ENCODE measurements around a stretch of chr6.

GRCh38 chr6:38503238-38504237, 136.2 kb downstream of the BTBD9 start:
- PRO-cap: no peak

DNA sequence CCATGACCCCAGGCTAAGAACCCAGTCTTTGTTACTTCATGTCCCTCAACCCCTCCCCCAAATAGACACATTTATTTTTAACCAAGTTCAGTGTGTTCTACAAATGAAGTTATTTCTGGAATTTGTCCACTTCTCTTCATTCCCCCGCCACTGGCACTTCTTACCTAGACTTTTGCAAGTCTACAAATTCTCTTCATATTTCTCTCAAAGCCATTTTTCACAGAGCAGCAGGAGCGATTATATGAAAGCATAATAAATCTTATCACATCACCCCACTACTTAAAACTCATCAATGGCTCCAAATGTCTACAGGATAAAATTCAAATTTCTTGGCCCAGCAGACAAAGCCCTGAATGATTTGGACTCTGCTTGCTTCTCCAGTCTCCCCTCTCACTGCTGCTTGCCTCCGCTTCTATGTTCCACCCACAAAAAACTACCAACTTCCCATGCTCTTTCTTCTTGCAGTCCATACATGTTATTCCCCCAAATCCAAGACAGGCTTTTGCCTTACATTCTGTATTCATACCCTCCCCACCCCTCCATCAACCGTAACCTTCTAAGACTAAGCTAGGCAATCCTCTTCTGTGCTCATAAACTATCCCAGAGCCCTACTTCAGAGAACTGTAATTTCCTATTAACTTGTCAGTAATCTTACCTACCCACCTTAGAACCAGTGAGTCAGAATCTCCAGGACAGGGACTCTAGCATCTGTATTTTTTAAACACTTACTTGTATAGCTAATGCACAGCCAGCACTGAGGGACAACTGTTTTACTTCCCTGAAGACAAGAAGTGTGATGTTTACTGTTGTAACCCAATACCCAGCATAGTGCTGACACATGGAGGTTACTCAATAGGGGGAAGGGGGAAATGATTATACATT, 131.2 kb downstream of the BTBD9 start:
- PRO-cap: no peak

DNA sequence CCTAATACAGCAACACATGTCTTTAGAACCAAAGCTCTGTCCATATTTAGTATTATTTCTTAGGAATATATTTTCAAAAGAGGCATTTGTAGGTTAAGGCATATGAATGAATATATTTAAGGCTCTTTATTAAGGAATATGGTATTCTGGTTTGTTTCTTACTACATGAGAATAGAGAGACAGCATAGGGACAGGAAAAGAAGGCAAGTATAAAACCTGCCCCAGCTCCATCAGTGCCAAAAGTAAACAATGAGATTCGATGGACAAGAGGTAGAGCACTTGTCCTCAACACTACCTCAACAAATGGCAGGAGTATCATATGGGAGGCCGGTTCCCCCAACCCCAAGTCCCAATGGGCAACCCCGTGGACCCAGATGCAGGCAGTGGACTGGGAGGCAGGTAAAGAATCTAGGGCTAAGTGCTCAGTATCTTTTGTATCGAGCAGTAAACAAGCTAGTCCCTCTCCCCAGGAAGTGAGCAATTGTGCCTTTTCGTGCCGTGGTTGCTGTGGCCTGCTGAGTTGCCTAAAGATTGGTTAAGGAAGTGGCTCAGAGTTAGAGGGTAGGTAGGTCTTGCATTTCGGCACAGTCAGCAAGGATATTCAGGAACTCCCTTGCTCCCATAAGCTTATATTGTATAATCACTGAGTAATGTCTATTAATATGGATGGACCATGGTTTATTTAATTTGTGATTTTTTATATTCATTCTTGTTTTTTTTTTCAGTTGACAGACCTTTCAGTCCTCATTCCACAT, 1.4 kb upstream of the DNAH8 start:
- PRO-cap: no peak

- PRO-cap: no peak
Measured at GRCh38 chr6:38722545-38723237, 7.6 kb downstream of the DNAH8 start.

GRCh38 chr6:39115358-39115796, 391 bp upstream of the SAYSD1 start:
- PRO-cap: no peak

- PRO-cap: no peak
Measured at GRCh38 chr6:39140506-39141443, 25.8 kb upstream of the SAYSD1 start.

DNA sequence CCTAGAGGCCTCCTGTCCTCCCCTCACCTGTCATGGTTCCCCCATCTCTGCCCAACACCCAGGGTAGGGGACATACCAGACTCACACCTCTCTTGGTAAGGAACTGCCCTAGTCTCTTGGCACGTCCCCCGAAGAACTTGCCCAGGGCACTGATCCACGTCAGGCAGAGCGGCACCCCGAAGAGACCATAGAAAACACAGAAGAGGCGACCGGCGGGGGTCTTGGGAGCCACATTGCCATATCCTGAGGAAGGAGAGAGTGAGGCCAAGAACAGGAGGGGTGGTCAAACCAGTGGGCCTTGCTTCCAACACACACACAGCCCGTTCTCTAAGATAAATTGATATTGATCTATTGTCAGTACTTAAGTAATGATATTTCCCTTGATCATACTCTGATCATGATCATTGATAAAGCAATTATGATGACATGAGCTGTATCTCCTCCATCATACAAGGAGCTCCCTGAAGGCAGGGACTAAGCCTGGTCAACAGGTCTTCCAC, 34.7 kb downstream of the KCNK5 start:
- PRO-cap: no peak

DNA sequence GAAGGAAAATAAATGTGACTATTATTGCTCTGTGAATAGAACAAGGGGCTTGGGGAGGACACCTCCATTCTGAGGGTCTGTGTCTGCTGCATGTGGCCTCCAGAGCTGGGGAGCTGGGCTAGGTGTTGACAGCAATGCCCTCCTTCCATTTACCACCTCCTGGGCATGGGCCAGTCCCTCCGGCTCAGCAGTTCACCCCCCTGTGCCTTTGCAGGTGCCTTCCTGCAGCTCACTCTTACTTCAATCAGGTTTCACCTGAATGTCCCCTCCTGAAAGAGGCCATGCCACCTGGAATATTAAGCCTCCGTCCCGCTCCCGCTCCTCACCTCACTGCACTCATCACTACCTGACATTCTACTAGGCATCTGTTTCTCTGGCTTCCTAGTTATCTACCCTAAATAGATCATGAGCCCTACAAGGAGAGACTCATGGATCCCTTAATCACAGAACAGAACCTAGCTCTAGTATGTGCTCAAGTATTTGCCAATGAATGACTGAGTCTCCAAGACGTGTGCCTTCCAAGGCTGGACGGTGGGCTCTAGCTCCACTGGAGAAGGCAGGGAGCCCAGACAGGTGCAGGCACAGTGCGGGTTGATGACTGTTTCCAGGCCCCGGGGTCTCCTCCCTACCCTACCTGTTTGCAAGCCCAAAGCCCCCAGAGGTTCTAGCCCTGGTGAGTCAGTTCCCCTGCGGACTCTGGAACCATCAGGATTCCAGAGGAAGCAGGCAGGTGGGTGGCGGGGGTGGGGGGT, 22.2 kb downstream of the KCNK5 start:
- PRO-cap: no peak

GRCh38 chr6:39212499-39213006, 16.7 kb downstream of the KCNK5 start:
- PRO-cap: no peak

DNA sequence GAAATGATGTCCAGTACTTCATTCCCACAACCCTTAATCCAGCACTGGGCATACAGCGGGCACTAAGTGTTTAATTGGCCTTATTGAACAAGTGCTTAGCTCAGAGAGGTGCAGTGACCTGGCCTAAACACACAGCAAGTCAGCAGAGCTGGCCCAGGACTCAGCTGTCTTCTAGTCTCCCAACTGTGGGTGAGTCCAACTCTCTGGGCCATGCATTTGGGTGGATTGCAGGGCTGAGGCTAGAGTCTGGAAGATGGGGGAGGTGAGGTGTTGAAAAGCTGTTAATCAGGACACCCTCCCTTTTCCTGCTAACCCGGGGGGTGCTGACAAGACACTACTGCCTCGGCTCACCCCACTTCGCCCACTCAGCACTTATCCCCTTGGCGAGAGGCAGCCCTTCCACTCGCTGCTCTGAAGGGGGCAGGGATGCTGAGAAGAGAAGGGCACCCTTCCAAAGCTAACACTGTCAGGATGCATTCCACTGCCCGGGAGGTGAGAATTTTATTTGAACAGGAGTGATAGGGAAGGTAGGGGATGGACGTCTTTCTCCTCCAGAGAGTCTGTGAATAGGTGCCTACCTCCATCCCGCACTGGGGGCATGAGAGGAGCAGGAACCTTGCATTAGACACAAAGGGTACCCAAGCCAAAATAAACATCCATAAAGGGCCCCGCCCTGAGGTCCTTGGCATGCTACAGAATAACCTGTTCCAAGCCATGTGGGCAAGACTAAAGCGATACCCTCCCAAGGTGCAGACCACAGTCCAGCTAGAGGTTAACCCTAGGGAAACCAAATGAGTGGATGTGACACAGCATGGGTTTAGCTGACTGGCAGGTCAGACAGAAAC, 14.1 kb downstream of the KCNK5 start:
- PRO-cap: no peak

- PRO-cap: no peak
Measured at GRCh38 chr6:39221595-39222787, 7.3 kb downstream of the KCNK5 start.

GRCh38 chr6:39239414-39240270, 10.4 kb upstream of the KCNK5 start:
- PRO-cap: no peak

DNA sequence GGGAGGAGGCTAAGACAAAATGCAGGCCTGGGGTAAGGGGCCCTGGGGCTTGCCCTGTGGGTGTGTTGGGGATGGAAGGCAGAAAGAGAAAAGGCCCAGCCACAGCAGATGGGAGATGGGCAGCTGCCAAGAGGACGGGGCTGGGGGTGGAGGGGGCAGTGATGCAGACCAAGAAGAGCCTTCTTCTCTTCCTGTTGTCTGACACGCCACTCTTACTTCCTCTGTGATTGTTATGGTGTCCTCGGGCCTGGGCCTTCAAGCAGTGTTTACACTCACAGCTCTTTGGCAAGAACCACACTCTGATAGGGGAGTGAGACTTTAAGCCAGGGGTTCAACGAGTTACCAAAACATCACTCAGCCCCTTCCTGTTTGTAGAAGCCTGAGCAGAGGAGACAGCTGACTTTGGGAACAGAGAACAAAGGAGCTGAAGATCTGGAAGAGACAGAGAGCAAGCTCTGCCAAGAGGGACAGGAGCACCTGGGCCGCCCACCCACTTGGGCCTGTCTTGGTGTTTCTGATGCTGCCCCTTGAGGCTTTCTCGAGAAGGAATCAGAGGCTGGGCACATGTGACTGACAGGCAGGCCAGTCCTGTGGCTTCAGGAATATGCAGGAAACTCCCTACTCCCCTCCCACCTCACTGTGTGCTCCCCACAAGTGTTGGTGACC, 20.6 kb upstream of the KCNK16 start:
- PRO-cap: no peak

GRCh38 chr6:39496860-39497317, 174.4 kb upstream of the KCNK16 start:
- PRO-cap: no peak

DNA sequence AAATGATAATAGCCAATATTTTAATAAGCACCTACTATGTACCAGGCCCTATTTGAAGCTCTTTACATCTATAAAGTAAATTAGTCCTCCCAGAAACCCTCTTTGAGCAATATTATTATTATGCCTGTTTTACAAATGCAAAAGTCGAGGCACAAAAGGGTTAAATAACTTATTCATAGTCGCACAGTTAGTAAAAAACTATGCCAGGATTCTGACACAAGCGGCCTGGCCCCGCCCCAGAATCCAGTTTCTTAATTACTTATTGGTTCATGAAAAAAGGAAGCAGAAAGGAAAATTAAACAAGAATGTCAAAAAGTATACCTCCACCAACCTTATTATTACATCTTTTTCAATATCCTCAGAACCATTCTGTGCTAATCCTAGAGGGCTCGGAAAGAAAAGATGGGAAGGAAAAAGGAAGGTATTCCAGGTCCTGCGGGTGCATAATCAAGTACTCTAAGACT, 24.0 kb upstream of the KIF6 start:
- PRO-cap: no peak

GRCh38 chr6:39792797-39793664, 855 bp downstream of the DAAM2 start:
- PRO-cap: no peak

DNA sequence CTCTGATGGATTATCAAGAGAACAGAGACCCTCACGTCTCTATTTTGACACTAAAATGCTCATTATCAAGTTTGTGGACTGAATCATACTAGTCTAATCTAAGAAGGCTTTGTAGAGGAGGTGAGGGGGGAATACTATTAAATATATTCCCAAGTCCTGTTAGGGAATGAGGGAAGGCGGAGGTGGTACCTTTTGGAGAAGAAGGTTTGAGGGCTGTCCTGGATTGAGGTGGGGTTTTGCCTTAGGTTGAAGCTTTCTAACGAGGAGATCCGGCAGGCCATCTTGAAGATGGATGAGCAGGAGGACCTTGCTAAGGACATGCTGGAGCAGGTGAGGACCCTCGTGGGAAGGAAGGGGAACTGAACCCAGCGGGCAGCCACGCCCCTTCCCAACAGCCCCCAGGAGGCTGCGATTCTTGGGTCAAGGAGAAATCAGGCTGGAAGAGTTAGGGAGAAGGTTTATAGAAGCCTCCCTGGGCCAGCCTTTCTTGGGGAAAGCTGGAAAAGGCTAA, 45.8 kb downstream of the MOCS1 start:
- PRO-cap: no peak

DNA sequence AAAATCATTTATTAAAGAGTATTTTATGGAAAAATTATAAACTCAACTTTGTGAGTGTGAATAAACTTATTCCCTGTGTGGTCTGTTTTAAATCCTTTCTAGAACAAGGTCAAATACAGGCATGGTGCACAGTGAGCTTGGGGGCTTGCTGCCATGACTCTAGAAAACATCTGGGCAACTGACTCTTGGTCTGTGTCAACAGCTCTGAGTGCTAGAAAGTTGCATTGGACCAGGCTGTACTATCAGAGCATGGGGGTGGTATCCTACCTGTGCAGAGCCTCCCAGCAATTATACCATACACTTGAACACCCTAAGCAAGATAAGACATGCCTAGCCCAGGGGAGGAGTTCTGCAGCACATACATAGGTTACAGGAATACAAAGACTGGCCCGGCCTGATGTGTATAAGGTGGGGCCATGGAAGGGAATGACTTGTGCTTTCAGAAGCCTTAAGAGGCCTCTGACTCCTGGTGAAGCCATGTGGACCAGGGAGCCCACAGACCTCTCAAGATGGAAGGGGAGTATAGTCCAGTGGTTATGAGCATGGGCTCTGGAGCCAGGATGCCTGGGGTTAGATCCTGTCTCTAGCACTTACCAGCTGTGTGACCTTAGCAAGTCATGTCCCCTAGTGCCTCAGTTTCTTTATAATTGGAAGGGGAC, 11.4 kb upstream of the MOCS1 start:
- PRO-cap: no peak

DNA sequence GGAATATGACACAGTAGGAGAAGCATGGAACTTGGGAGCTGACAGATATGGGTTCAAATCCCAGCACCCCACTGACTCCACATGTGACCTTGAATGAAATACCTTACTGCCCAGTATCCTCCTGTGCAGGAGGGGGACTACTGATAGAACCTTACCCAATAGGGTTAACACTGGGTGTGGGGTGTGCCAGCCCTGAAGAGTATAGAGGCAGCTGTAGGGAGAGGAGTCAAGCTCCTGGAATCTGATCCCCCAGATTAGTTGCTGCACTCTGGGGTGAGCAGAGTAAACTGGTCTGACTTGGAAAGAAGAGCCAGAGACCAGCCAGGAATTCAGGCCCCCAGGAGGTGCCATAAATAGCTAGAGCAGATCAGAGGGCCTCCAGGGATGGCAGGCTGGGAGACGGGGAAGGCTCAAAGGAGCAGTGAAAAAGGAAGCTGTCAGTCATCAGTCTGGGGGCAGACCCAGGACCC, 3.5 kb upstream of the APOBEC2 start:
- PRO-cap: no peak

- PRO-cap: no peak
Measured at GRCh38 chr6:41063816-41064458, 8.2 kb downstream of the OARD1 start.

Measured in osteocyte (in vitro differentiated cells).